ENCODE data around the gene AMHR2.

GRCh38 chr12:53220102-53220565, 11.9 kb downstream of the RARG start:
- PRO-cap, result bidirectional peak, plus-strand start at chr12:53220475, minus-strand start at chr12:53220340

DNA sequence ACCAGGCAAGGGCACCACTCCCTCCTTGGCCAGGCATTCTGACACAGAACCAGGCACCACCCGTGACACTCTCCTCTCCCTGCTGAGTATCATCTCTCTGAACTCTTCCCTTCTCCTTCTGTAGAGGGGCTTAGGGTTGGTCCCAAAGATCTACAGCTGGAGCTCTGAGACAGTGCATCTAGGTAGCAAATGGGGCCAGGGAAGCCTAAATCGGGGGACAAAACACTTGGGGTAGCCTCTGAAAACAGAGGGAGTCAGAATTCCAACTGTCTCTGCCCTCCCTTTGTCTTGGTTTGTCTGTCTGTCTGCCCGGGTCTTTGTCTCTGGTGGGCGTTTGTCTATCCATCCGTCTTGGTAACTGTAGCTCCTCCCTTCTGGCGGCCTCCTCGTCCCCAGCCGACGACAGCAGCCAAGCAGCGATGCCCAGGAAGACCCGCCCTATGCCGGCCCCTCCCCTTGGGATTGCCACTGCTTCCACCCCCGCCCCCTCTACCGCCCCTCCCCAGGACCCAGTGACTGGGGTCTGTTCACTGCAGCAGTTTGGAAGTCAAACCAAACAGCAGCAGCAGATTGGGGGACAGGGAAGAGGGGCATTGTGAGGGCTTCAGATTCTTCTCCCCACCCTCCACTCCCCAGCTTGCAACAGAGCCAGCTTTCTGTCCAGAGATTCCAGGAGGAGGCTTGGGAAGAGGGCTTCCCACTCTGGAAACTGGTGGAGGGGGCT, 2.2 kb upstream of the RARG start:
- PRO-cap, result no peak

GRCh38 chr12:53256099-53256491, 4.2 kb downstream of the MFSD5 start:
- PRO-cap, result no peak

DNA sequence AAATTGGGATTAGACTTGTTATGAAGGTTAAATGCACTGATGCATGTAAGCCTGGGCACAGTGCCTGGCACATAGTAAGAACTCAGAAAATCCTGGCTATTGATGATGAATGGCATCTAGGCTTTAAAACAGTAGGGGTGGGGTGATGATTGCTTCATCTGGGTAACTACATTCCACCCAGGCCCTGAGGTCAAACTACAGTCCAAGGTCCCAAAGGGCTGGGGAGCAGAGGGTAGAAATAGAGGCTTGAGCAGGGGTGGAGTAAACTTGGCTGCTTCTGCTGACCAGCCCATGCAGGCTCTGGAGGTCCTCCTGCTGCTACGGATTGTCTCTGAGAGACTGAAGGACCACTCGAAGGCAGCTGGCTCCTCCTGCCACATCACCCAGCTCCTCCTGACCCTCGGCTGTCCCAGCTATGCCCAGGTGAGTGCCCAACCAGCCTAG, 11.4 kb downstream of the ESPL1 start:
- PRO-cap, result no peak

DNA sequence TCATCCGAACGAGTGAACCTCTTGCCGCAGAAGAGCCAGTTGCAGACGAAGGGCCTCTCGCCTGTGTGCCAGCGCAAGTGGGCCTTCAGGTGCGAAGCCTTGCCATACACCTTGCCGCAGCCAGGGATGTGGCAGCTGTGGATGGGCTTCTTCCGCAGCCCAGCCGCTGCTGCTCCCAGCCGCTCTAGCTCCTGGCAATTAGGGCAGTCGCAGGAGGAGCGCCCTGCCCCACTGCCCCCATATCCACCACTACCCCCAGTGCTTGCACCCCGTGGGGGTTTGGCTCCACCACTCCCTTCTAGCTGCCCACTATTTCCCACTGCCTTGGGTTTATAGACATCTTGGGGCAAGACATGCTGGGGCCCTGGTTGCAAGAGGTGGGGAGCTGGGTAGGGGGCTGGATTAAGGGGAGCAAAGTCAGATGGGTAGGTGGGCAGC, 7.0 kb upstream of the AAAS start:
- PRO-cap, result no peak

DNA sequence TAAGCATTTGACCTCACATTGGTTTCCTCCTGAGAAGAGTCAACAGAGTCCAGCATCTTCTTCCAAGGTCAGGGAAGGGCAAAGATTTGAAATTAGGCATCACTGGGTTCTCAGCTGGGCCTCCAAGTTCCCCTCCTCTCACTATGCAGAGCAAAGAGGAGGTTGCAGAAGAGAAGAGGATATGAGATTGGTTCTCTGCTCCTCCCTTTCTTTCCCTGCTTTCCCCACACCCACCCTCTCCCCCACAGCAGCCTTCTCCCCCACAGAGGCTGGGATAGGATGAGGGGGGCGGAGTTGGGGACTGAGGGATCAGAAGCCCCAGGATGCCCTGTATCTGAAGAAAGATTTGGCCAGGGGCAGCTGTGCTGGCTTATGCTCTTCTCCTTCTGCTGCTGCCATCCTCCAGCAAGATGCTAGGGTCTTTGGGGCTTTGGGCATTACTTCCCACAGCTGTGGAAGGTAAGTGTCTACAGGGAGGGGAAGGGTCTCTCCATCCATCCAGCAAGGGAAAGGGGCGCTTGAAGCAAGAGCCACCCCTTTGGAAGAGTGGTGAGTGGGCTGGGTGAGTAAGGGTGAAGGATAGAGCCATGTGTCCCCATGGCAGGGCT, at the start of gene AMHR2:
AMHR2 (plus strand) TSS at position 331 of the 608 bp plus-strand sequence.
- PRO-cap, result no peak

DNA sequence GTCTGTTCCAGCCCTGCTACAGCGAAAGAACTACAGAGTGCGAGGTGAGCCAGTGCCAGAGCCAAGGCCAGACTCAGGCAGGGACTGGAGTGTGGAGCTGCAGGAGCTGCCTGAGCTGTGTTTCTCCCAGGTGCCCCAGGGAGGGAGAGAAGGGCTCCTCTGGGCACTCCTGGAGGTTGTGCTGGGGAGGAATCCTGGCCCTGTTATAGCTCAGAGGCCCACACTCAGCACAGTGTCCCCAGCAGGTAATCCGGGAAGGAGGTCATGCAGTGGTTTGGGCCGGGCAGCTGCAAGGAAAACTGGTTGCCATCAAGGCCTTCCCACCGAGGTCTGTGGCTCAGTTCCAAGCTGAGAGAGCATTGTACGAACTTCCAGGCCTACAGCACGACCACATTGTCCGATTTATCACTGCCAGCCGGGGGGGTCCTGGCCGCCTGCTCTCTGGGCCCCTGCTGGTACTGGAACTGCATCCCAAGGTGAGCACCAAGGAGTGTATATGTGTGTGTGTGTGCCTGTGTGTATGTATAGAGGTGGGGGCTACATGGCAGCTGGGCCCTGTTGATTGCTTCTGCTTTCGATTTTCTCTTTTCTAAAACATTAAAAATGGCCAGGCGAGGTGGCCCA, 1.9 kb downstream of the AMHR2 start:
- PRO-cap, result no peak

DNA sequence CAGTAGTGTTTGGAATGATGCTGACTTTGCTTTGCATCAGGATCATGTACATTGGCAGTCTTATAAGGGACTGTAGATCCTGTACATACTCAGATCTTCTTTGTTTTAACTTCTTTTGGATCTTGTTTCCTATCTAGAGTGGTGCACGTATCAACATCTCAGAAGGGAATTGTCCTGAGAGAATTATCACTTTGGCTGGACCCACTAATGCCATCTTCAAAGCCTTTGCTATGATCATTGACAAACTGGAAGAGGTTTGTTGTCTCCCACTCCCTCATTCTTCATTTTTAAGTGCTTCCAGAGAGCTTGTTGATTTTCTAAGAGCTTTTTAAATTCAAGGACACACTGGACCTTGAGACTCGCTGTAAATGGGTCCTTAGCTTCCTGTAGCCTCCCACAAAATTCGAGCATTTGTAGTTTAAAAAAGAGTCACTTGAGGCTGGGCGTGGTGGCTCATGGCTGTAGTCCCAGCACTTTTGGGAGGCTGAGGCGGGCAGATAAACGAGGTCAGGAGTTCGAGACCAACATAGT, 3.9 kb downstream of the PCBP2 start:
- PRO-cap, result no peak

DNA sequence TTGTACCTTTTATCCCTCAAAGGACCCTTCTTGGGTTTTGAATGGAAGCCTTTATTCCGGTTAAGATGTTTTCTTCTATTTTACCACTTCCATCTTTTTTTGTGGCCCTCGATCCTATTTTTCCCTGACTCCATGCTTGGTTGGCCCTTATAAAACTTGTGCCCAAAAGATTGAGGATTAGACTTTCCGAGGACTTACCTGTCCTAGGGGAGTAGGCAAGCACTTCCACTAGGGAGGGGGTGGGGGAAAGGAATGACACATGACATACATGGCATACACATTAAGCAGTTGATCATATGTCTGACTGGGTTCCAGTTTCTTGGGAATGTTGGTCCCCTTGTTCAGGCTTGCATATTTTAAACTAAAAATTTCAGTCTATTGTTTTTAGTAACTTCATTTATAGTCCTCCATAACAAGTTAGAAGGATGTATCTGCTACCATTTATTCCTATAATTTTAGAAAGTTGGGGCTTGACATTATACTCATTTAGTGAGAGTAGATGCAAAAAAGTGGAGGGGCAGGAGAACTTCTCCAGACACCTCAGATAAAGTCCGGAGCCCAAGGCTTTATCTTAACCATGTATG, 19.3 kb downstream of the MAP3K12 start:
- PRO-cap, result no peak

DNA sequence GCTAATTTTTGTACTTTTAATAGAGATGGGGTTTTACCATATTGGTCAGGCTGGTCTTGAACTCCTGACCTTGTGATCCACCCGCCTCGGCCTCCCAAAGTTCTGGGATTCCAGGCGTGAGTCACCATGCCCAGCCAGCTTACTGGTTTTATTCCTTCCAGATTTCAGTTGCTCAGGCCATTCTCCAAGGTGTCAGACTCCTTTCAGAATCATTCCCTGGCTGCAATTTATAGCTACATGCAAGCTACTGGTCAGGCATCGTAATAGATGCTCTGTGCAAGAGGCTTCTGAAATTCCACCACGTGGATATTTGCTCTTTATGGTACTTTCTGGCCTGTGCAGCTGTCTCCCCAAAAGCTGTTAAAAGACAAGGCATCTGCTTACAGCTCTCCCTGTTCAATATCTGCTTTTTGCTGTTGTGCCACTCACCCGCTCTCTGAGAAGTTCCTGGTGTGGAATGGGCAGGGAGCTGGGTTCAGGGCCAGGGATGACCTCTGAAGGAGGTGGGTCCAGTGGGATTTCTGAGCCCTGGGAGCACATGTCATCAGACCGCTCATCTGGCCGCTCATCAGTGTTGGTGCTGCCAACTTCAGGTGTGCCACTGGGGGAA, 17.6 kb downstream of the MAP3K12 start:
- PRO-cap, result no peak

DNA sequence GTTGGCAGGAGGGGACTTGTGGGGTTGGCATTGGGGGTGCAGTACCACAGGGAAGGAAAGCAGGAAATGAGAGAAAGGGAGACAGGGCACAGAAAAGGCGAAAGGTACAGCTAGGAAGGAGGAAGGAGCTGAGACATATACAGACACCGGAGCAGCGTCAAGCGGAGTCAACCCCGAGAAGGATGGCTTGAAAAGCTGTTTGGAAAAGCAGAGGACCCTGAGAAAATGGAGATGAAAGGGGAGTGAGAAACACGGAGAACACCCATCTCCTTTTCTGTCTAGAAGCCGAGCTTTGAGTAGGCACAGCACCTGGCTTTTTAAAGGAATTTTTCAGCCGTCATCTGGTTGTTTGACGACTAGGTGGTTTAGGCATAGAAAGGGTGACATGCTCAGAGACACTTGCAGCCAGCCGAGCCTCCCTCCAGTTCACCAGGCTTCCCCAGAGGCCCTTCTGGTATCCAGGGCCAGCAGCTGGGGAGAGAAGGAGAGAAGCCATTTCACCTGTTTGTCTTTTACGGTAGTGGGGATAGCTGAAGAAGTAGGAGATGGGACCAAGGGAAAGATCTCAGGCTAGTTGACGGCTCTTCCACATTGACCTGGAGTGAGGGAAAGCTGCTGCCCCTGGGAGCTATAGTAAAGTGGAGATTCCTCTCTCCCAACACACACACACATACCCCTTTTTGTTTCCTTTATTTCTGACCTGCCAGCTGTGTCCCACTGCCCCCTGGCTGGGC, 5.7 kb downstream of the MAP3K12 start:
- PRO-cap, result no peak

DNA sequence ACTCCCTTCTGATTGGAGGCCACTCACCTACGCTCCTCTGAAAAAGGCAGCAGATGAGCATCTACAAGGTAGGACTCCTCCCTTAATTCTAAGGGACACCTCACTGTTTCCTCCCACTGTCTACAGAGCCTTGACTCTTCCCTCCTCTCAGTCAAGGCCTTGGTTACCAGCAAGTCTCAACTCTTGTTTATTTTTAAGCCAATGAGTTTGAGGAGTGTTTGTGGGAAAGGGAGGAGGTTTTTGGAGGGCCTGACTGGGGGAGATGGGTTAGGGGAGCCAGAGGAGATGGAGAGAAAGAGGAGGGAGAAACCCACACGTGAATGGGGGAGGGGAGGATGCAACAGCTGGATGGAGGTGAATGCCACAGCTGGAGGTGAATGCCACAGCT, 841 bp downstream of the MAP3K12 start:
- PRO-cap, result no peak

- PRO-cap, result no peak
Observed at GRCh38 chr12:53561325-53562233, 54.3 kb upstream of the NPFF start.

DNA sequence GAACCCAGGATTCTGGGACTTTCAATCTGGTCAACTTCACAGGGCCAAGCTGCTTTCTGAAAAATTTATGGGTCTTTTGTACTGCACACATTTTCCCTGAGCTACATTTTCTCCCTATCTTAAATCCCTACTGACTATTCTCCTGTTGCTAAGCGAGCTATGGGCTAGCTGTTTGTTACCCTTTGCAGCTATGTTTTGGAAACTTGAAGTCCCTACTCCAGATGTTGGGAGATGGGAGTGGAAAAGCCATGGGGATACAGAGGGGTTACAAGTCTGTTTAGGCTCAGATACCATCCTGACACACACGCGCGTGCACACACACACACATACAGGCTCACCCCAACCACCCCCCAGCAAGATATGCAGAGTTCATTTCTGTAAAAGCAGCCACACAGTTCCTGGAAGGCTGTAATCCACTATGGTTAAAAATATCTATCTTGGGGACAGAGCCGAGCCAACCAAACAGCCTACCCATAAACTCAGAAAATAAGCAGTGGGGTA, 15.8 kb downstream of the ATP5MC2 start:
- PRO-cap, result no peak

DNA sequence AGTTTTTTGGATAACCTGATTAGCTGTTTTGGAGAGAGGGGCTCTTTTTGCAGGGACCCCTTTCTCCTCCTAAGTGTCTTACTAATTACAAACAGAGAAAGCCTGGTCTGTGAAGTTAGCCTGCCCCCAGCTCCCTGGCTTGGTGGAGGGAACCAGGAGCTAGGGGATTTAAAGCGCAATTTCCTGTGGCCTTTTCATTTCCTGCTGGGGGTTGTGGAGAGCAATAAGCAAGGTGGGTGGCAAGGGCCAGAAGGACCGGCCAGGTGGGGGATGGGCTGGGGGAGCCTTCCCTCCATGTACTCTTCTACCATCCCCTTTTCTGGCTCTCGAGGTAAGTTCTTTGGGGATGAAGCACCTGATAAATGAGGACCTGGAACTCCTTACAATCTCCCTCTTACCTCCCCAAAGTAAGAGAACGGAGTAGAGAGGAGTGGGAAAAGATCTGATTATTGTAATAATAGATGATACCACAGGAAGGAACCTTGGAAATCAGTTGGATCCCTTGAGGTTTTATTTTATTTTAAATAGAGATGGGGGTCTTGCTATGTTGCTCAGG, 28.7 kb upstream of the CALCOCO1 start:
- PRO-cap, result no peak

- PRO-cap, result no peak
Observed at GRCh38 chr12:53806502-53806909, 79.3 kb upstream of the CALCOCO1 start.

DNA sequence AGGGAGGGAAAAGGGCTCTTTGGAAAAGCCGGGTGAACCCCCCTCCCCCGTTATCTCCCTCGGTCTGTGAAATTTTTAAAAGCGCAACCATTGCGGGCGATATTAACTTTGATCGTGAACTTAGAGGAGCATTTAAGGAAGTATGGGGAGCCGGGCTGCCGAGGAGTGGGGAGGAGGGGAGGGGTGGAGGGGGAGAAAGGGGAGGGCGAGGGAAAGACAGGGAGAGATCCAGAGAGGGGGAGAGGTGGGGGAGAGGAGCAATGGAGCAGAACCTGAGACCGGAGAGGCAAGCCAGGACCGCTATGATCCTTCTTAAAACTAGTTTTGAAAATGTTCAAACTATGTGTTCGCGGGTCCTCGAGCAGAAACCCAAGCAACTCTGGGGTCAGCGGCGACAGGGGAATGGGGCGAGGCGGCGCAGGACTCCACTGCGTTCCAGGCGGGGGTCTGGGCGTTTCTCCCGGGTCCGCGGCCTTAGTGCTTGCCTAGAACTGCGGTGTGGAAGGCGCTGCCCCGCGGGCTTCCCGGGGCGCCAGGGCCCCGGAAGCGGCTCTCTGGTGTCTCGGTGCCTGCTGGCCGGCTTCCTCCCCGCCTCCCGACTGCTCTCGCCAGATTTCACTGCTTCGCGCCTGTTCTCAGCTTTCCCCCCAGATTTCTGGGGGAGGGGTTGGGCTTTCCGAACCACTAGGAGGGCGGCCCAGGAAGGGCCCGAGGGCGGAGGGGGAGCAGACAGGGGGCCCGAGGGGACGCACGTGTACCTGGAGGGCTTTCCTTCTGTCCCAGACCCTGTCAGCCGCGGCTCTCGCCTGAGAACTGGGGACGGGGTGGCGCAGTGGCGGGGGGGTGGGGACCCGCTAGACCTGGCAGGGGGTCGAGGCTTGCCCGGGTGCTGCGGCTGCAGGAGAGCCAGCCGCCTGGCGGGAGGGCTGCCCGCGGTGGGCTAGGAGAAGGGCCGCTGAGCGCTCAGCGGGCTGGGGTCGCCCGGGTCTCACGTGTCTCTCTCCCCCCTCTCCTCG, 1.5 kb downstream of the HOXC11 start:
- PRO-cap, result no peak

- PRO-cap, result no peak
Observed at GRCh38 chr12:53976392-53976876, 3.5 kb downstream of the HOXC11 start.

- PRO-cap, result no peak
Observed at GRCh38 chr12:53979736-53980740, 4.9 kb upstream of the HOXC10 start.

DNA sequence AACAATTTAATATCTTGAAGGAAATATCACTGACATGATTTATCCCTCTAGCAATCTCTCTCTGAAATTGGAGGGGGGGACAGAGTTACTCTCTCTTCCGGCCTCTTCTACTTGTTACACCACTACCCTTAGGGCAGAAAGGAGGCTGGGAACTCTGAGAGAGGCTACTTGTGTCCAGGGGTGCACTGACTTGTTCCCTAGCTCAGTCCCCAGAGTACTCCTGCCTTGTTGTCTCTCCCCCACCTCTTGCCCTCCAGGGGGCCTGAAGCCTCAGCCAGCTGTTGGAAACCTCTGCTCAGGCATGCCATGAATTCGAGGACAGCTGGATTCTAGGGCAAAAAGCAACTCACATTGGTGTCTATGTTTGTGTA, 2.2 kb upstream of the HOXC6 start:
- PRO-cap, result no peak